ENCODE measurements around the gene STRIP2.

GRCh38 chr7:129396837-129397411, 37.3 kb upstream of the STRIP2 start:
- PRO-cap, result no peak

GRCh38 chr7:129433807-129434973, at the start of gene STRIP2:
TSS of gene STRIP2 (plus strand) at chr7:129434432.
- PRO-cap, result no peak

DNA sequence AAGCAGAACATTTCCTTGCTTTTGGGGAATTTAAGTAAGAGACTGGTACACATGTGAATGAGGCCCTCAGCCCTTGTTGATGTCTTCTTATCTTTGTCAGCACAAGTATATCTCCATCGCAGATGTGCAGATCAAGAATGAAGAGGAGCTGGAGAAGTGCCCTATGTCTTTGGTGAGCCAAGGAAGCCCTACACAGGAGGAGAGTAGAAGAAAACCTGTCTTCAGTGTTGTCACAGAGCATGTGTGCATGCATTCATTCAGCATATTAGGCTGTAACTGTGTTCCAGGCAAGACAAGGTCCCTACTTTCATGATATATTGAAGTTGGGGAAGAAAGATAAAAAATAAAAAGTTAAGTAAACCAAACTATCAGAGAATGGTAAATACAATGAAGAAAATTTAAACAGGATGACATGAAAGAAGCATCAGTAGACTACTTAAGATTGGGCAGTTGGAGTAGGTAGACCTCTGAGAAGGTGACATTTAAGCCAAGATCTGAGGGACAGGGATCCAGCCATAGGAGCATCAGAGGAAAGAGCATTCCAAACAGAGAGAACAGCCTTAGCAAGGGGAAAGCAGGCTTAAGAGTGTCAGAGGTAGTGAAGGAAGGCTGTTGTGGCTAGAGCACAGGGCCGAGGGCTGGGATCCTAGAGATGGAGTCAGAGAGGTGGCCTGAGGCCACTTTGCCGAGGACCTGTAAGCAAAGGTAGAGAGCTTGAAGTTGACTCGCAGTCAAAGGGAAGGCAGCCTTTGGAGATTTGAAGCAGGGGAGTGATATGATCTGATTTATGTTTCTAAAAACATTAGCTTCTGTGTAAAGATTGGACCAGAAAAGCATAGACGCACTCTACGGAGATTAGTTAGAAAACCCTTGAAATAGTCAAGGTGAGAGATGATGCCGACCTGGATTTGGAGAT, 26.2 kb downstream of the STRIP2 start:
- PRO-cap, result no peak

GRCh38 chr7:129610947-129611220, 636 bp upstream of the NRF1 start:
- PRO-cap, result no peak

GRCh38 chr7:129618600-129619350, 7.3 kb downstream of the NRF1 start:
- PRO-cap, result no peak

DNA sequence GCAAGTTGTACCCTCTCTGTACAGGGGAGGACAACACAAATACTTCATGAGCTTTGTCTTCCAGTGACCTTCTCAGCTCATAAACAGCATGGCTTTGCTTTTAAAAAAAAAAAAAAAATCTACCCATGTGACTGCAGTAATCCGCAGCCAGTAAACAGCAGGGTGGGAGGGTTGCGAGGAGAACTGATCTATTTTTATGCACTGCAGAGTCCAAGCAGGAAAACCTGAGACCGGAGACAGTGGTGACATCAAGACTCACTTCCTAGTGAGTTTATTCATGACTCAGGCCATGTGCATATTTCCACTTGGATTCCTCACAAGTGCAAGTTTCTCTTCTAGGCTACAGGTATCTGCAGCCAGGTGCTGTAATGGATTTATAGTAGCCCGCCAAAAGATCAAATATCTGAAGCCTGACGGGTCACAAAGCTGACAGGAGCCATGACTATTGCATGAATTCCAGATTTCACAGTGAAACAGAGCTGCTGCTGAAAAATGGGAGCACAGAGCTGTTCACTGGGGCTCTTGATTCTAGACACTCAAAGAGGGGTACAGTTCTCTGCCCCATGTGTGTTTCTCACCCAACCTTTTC, 128.0 kb downstream of the NRF1 start:
- PRO-cap, result no peak

DNA sequence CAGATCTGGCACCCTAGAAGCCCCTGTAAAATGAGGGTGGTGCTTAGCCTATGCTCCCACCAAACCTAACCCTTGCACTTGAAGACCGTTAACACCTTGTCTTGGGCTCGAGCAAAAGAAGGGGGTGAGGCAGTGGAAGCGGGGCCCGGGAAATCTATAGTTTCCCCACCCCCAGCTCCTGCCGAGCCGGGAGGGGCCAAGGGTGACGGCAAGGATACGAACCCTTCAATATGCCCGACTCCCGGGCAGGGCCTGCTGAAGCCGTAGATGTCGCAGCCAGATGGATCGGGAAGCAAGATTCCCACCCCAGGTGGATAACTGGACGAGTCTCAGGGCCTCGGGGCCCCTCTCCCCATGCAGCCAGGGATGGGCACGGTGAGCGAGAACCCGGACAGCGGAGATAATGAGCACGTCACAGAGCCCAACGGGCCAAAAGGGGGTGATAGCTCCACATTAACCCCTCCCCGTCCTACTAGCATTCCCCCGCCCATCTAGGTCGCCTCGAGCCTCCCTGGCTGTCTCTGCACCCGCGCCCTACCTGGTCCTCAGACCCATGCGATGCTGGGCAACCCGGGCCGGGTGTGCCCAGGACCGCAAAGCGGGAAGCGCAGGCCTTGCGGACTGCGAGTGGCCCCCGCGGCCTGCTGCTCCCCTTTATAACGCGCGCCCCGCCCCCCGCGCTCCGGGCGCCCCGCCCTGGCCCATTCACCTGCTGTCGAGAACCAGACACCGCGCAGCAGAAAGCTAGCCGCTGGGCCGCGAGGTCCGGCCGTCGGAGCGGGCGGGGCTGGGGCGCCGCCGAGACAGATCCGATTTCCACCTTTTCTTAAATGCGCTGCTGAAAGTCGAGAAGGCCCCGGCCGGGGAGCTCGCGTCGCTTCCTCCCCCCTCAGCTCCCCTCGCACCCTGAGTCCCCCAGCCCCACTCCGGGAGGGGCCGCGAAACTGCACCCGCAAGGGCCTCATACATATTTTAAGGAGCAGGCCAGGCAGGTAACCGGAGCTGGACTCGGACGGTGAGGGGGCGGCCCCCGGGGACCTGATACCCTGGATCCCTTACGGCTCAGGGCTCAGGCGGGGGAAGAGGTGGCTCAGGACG, 170.1 kb downstream of the NRF1 start:
- PRO-cap, result no peak

- PRO-cap, result no peak
Observed at GRCh38 chr7:129826204-129826591, 126.6 kb downstream of the UBE2H start.

DNA sequence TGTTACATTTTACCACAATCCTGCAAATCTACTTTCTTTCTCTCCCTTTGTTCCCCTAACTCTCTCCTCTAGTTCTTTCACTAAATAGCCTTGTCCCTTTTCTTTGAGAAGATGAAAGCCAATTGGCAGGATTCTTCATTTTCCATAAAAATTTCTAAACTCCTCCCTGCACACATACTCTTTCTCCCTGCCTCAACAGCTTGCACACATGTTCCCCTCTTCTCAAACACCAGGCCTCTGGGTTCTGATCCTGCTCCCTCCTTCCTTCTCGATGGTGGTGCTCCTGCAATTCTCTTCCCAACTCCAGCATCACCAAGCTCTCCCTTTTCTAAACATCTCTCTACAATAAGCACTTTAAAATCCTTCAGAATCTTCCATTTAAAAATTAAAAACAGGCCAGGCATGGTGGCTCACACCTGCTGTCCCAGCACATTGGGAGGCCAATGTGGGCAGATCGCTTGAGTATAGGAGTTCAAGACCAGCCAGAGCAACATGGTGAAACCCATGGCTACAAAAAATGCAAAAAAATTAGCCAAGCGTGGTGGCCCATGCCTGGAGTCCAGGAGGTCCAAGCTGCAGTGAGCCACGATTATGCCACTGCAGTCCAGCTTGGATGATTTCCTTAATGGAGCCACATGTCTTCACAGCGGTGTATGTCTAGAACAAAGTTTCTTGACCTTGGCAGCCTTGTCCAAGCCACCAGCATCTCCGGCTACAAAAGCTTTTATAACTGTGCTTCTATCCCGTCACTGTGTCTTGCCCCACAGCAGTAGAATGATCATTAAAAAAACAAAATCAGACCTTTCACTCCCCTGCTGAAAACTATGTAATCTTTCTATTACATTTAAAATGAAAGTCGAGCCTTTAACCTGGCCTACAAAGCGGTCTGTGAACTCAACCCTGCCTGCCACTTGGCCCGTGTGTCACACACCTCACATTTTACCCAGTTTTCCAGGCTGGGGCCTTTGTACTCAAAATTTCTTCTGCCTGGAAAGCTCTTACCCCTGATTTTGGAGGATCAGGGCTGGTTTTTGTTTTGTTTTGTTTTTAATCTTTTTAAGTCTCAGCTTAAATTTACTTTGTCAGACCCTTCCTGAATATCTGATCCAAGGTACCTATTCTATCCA, 82.5 kb downstream of the UBE2H start:
- PRO-cap, result no peak

GRCh38 chr7:130008600-130009462, 42.3 kb downstream of the ZC3HC1 start:
- PRO-cap, result no peak

GRCh38 chr7:130022076-130022496, 29.1 kb downstream of the ZC3HC1 start:
- PRO-cap, result no peak

DNA sequence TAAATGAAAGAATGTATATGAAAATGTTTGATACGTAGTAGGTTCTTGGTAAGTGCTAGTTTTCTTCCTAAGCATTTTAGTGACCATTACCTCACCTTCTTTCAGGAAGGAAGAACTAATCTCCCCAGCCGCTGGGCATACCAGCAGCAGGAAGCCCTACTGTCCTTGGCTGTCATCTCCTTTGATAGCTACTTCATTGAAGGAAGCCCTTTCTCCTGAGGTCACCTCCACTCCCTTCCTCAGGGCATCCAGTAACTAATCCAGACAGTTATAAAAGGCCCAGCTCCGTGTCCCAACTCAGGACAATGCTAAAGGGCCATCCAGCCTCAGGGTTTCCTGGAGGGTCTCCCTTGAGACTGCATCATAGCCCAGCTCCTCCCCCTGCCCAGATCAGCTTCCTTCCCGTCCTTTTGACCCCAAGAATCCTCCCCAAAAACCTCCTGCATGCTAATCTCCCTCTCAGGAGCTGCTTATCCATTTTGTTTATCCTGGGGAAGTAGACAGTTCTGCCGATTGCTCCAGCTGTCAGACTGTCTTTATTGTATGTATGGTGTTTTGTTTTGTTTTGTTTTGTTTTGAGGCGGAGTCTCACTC, 8.3 kb upstream of the ZC3HC1 start:
- PRO-cap, result no peak

- PRO-cap, result no peak
Observed at GRCh38 chr7:130116372-130117223, 46.3 kb downstream of the KLHDC10 start.

DNA sequence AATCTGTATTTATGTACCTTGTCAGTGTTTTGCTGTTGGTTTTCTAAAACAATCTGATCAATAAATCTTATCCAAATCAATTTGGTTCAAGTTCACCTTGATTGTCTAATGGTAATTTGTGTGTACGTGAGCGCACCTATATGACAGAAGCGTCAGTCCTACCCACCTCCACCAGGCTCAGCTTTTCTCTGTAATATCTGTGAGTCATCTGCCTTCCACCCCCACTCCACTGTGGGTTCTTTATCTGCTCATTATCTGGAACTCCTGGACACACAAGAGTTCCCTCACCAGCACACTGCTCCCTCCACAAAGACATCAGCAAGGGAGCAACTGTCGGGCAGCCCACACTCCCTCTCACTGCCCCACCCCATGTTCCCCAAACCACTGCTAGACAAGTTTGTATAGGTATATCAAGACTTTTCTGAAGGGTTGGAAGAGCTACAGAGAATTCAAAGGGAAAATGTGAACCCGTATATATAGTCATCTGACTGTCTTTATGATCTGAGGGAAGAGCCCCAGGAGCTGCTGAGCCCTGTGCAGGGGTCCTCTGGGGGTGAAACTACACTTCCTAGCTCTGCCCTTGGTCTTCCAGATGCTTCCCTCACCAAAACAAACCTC, 65.4 kb downstream of the KLHDC10 start:
- PRO-cap, result no peak

DNA sequence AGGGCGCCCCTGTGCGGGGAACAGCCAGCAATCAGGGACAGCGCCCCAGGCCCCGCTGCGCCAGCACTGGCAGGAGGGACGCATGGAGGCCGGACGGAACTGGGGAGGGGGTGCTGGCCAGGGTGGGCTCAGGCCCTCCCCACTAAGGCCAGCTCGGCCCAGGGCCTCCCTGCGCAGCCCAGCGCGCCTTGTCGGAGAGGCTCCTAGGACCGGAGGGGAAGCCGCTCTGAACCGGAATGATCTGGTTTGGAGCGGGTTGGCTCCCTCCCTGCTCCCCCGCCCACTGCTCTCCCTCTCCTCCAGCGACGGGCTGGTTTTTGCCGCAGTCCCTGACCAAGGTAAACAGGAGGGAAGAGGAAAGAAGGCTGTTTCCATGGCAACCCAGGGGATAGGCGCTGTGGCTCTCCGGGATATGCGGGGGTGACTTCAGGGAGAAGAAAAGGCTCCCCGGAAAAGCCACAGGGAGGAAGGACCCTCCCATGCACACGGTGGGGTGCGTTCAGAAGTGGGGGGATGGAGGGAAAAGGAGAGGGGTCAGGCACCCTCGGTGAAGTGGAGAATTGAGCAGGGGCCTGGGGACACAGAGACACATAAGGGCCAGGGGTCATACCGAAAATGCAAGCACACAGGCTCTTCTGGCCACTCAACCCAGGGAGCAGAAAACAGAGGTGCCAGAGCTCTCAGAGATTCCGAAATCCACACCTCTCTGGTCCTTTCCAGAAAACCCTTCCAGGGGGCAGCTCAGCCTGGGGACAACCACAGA, 63.6 kb downstream of the TMEM209 start:
- PRO-cap, result no peak

GRCh38 chr7:130282615-130282988, 10.4 kb upstream of the CPA4 start:
- PRO-cap, result no peak

- PRO-cap, result no peak
Observed at GRCh38 chr7:130351170-130352231, 6.9 kb downstream of the CPA5 start.

- PRO-cap, result no peak
Observed at GRCh38 chr7:130384042-130385334, 4.2 kb downstream of the CPA1 start.

GRCh38 chr7:130516931-130517393, 25.1 kb downstream of the MEST start:
- PRO-cap, result no peak

DNA sequence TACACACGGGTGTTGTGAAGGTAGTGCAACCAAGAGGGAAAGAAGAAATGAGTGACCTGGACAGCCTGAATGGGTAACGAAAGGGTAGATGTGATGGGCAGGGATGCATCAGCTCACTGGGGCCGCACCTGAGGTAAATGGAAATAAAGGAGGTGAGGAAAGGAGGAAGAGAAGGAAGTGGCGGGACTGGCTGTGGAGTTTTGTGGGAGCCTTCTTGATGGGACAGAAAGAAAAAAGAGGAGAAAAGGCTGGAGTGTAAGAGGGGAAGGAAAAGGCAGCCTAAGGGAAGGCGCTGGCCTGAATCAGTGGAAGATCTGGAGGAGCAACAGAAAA, 34.0 kb downstream of the MEST start:
- PRO-cap, result no peak

Data from neutrophil (primary cell).